Camera-type eye (tissue), 1 donor: ENCODE measurements around the genes DCBLD2, TMEM45A, ADGRG7 and SENP7.

GRCh38 chr3:98766970-98767264 lies 3.8 kb downstream of the ST3GAL6 start:
- RAMPAGE, long total RNA: no peak

GRCh38 chr3:98801038-98801524 lies 37.9 kb downstream of the ST3GAL6 start:
- RAMPAGE, long total RNA: no peak

DNA sequence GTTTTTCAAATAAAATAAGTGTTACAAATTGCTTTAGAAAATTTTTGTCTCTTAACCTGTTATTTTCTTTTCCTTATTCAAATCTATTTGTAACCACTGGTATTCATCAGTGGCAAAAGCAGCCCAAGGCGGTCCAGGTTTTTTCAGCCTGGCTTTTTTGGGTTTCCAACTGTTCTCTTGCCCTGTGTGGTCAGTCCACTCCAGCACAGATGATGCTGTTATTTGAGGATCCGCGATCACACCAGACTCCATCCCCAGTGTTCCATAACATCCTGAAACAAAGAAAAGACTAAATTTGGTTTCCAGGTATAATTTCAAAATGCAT lies 56.0 kb downstream of the ST3GAL6 start:
- RAMPAGE, long total RNA: no peak

- RAMPAGE, long total RNA: no peak
Observed at GRCh38 chr3:98833522-98834335, 67.8 kb downstream of the DCBLD2 start.

DNA sequence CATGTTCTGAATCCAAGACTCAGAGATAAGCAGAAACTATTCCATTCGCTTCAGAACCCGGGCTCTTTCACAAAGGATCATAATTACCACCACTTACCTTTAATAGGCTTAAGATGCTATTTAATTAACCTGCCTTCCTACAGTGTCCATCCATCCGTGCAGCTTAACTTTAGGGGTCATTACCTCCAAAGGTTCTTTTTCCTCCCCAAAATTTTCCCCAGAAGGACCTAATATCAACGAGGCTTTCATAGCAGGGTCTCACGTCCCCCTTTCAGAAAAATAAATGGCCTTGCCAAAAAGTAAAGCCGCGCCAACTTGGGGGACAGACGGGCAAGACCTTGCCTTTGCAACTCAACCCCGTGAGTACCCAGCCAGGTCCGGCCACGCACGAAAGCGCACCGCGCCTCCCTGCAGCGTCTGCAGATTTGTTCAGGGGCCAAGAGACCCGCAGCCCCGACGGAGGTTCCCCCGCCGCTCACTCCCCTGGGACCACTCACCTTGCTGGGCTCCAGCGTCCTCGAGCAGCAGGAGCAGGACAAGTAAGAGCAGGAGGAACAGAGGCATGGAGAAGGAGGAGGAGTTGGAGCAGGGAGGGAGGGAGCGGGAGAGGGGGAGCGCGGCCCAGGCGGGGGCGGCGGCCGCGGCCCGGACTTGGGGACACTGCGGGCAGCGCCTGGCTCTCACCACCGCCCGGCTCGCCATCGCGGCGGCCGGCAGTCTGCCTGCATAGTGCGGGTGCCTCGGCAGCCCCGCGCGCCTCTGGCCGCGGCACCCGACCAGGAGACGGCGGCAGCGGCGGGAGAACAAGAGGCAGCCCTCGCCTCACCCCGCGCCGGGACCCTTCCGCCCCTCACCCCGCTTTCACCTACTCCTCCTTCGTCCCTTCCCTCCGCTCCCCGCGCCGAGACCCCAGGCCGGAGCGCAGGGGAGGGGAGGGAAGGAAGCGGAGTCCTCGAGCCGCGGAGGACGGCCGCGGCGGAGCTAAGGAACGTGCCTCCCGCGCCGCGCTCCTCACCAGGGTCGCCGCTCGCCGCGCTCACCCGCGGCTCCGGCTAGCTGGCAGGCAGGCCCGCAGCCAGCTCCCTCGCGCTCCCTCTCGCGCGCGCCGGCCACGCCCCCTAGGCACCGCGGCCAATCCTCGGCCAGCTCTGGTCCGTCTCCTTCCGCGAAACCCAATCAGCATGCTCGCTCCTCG lies at the start of gene DCBLD2:
DCBLD2 (minus strand) TSS at position 1,071 of the 1,195 bp plus-strand sequence.
- RAMPAGE, long total RNA: no peak

GRCh38 chr3:99938196-99939022 lies 120.7 kb downstream of the CMSS1 start:
- RAMPAGE, long total RNA: no peak

DNA sequence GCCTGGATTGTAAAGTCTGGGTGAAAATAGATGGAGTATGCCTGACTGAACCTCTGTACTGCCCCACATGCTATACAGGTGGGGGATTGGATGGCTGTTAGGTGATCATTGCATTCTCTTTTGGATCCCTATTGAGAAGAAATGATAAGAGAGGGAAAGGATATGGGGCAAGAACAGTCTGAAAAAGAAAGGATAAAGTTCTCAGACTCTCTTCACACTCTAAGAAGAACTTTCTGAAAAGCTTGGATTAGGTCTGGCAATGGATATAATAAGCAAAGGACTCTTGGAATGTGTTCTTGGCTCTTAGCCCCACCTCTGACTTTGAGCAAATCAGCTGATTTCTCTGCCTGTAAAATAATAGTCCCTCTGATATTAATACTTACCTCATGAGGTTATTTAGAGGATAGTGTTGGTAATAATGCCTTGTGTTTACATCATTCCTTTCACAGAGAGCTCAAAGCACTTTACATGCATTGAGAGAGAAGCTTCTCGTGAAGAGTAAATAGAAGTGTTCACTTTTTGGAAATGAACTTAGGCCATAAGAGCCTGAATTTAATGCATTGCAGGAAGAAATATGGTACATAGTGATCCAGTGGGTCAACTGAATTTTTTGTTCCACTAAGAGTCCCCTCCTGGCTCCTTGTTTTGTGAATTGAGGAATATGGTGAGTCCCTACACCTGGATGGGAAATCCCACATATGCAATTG lies 147.3 kb downstream of the FILIP1L start:
- RAMPAGE, long total RNA: no peak

DNA sequence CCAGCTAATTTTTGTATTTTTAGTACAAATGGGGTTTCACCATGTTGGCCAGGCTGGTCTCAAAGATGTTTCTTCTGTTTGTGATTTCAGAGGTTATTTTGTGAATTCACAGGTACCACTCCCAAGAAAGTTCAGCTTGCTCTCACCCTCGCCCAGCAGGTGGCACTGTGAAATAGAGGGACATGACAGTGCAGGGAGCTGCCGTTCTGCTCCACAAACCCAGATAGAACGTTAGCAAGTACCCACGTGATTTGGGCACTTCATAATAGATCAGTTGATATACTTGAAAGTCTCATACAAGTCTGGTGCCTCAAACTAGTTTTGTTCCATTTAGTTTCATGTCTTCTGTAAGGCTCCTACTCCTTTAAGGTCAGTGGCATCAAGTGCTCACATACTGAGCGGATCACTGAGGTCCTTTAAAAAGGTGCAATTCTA lies 45.5 kb downstream of the FILIP1L start:
- RAMPAGE, long total RNA: no peak

GRCh38 chr3:100106031-100106745 lies 8.1 kb downstream of the FILIP1L start:
- RAMPAGE, long total RNA: no peak

DNA sequence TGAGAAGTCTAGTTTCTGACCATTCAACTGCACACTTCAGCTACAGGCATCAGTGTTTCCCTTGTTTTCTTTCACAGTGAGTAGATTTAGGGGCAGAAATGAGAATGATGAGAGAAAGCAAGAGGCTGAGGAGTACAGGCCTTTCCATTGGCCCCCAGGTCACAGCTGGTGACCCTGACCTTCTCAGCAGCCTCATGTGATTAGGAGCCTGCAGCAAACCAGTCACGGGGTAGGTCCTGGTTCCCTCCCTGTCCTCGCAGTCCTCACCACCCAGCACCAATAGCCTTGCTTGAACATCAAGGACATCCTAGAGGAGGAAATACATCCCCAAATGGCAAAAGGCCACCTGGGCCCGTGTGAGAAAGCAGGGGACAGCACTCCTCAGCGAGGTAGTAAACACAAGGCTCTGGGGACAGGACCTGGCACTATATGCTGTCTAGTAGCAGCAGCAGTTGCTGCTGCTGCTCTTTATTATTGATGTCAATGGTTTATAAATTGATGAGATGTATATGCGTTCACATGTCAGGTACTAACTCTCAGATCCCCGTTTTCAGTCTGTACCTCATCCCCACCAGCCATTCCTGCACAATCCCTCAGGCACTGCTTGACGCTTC lies 10.2 kb upstream of the FILIP1L start:
- RAMPAGE, long total RNA: no peak

DNA sequence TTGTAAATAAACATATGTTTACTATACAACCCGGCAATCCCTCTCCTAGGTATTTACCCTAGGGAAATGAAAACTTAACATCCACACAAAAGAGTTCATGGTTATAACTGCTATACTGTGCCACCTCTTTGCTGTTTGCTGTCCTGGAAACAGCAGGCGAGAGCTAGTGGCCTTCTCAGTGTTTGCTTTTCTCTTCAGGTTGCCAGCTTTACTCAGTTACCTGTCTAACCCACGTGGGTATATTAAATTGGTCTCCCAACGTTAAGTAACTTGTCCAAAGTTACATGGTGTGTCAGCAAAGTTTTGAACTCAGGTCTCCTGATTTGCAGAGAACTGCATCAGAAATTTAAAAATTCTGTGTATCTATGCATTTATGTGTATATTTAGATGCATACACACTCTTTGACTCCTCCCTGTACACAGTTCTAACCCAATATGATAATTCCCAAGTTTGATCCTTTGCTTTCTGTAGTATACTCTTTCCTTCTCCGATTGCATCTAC lies 4.4 kb upstream of the NIT2 start:
- RAMPAGE, long total RNA: no peak

DNA sequence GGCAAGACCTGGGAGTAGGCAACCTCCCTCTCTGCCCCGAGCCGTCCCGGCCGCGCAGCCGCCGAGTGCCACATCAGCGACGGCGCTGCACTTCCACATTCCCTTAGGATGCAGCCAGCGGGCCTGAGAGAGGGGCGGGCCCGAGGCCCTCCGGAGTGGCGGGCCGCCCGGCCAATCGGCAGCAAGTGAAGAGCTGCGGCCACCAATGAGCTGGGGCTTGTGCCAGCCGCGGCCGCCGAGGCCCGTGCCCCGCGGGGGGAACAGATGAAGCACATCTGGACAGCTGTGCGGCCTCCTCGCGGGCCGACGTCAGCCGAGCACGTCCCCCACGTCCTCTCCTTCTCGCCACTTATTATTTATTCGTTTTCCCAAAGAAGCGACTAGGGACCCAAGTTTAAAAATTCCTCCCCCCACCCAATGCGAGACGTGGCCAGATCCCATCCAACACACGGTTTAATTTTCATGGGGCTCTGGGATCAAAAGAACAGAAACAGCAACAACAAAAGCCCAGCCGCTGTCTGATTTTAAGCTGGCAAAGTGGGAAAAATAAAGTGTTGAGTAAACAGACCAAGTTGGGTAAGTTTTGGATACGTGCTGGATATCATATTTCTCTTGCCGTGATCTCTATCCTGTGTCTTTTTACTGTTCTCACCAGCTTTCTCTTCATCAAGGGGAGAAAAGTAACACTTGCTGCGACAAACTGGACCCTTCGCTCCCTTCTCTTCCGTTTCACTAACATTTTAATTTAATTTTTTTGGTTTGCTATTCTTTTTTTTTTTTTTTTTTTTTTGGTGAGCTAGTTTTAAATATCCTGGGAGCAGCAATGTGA lies at the start of gene TMEM45A:
TMEM45A (plus strand) TSS at position 267 of the 829 bp plus-strand sequence.
- RAMPAGE, long total RNA: no peak

DNA sequence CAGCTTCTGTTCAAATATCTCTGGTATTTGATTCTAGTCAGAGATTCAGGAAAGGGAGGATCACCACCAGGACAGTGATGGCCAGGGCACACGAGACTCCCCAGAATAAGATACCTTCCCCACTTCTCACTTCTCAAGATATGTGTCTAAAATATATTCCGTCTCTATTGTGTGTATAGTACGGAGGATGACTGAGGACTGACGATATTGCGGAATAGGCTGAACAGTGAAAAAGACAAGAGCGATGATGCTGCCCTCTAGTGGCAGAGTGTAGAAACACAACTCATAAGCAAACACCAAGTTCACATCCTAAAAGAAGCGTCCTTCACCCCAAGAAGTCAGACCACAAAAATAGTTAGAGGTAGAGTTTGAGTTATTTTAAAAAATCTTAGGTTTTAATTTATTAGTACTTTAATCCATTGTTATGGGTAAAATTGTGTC lies 18.9 kb upstream of the ADGRG7 start:
- RAMPAGE, long total RNA: no peak

- RAMPAGE, long total RNA: no peak
Observed at GRCh38 chr3:100609170-100610506, at the start of gene ADGRG7. Gene ADGRG7, plus strand, starts transcription at chr3:100609601.

GRCh38 chr3:100610507-100611117 lies 1.2 kb downstream of the ADGRG7 start:
- RAMPAGE, long total RNA: no peak

GRCh38 chr3:100929020-100929462 lies 64.2 kb downstream of the ABI3BP start:
- RAMPAGE, long total RNA: no peak

DNA sequence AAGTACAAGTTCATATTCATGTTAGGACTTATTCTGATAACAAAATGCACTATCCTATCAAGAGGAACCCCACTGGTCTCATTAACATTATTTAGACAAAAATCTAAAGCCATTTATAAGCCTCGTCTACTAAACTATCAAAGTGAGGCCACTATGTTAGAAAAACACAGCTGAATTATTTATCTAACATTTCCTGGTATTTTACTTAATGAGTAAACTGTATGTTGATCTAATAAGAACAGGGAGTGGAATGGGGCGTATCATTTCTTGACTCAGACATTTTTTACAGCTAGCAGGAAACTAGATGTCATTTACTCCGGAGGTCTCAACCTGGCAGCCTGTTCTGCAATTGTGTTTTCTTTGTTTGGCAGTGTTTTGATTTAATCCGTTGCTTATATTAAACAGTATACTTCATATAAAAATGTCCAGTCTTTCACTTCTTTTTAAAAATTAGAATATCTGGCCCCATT lies 79.0 kb upstream of the ABI3BP start:
- RAMPAGE, long total RNA: no peak

DNA sequence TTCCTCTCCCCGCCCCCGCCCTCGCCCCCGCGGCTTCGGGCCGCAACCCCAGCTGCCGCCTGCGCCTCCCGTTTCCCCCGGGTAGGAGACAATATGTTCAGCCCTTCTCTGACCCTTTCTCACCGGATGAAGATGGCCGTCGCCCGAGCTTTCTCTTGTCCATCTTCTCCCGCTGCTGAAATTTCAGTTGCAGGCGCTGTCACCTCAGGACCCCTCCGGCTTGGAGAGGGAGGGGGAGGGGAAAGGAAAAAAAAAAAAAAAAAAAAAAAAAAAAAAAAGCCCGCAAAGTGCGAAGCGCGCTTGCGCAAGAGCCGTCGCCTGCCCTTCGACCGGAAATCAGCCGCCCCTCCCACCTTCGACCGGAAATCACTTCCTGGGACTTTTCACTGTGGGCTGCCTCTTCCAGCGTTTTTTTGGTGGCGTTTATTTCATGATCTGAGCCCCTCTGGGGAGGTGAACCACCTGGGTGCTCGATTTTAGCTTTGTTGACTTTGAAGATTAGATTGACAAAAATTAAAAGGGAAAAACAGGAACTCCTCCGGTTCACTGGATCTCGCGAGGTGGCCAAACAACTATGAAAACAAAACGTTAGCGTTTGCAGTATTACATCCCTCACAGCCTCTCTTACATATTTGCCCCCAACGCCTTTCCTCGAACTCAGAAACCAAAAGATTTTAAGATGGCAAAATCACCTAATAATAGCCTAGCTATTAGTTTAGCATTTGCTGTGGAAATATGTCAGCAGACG lies at the start of gene SENP7:
SENP7 (minus strand) TSS at position 245 of the 748 bp plus-strand sequence.
- RAMPAGE, long total RNA: start-site peak on the minus strand centred at position 201 of the sequence, 63 bp wide, 713 reads

DNA sequence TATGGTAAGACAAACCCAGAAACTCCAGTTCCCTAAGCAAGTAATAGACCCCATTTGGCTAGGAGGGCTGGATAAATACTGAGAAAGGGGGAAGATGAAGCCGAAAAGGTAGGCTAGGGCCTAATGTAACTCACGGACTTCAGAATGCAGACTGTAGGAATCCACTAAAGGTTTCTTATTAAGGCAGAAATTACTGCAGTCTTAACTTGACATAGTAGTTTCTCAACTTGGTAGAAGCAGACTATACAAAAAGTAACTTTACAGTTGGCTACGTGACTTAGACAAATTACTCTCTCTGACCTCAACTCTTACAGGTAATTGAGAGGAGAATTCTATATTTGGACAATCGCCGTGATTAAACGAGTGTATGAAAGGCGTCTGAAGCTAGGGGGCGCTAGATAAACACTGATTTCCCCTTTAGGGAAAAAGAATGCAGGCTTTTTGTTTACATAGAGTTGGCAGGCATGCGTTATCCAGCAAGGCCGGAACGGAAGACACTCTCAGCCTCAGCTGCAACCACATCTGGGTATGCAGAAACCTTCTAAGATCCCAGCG lies 545 bp upstream of the PCNP start:
- RAMPAGE, long total RNA: no peak

- RAMPAGE, long total RNA: no peak
Observed at GRCh38 chr3:101703112-101703613, 16.6 kb upstream of the RPL24 start.